Bile duct (tissue), 1 donor: Measurements from ENCODE around the gene H1-0.

DNA sequence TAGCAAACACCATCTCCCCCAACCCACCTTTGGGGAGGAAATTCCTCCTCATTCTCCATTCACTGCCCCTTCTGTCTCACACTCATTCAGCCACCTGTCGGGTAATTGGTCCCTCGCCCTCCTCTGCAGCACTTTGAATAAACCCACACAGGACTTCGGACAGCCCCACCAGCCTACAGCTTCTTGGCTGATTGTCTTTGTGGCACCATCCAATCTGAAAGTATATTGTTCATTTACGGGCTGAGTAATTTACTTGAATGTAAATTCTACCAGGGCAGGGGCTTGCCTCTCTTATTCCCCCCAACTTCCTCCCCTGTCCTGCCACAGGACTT is 7.4 kb upstream of the GGA1 start:
- PRO-cap = no peak

GRCh38 chr22:37607516-37607831 is 1.2 kb upstream of the GGA1 start:
- PRO-cap = no peak

GRCh38 chr22:37658804-37659534 is 446 bp downstream of the PDXP start:
- PRO-cap = no peak

GRCh38 chr22:37739035-37739909 is 42.4 kb downstream of the TRIOBP start:
- PRO-cap = no peak

- PRO-cap = no peak
These were observed 53.0 kb downstream of the TRIOBP start for GRCh38 chr22:37749645-37750499.

DNA sequence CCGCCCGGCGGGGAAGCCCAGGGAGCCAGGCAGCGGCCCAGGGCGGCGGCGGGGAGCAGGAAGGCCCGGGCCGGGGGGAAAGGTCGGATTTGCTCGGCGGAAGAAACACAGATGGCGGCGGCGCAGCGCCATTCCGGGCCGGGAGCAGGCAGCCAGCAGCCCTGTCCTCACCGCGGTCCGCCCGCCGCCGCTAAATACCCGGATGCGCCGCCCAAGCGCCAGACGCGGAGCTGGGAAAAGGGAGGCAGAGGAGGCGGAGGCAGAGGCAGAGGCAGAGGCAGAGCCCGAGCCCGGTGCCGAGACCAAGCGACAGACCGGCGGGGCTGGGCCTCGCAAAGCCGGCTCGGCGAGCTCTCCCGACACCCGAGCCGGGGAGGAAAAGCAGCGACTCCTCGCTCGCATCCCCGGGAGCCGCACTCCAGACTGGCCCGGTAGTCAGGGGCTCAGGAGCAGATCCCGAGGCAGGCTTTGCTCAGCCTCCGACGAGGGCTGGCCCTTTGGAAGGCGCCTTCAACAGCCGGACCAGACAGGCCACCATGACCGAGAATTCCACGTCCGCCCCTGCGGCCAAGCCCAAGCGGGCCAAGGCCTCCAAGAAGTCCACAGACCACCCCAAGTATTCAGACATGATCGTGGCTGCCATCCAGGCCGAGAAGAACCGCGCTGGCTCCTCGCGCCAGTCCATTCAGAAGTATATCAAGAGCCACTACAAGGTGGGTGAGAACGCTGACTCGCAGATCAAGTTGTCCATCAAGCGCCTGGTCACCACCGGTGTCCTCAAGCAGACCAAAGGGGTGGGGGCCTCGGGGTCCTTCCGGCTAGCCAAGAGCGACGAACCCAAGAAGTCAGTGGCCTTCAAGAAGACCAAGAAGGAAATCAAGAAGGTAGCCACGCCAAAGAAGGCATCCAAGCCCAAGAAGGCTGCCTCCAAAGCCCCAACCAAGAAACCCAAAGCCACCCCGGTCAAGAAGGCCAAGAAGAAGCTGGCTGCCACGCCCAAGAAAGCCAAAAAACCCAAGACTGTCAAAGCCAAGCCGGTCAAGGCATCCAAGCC is at the start of gene H1-0:
Gene H1-0 (plus strand): TSS at position 221 of the 1,054 bp plus-strand sequence.
- PRO-cap = bidirectional peak, plus-strand start at position 221 of the sequence, minus-strand start at position 195 of the sequence

GRCh38 chr22:37849934-37850210 is 653 bp downstream of the EIF3L start:
- PRO-cap = no peak

DNA sequence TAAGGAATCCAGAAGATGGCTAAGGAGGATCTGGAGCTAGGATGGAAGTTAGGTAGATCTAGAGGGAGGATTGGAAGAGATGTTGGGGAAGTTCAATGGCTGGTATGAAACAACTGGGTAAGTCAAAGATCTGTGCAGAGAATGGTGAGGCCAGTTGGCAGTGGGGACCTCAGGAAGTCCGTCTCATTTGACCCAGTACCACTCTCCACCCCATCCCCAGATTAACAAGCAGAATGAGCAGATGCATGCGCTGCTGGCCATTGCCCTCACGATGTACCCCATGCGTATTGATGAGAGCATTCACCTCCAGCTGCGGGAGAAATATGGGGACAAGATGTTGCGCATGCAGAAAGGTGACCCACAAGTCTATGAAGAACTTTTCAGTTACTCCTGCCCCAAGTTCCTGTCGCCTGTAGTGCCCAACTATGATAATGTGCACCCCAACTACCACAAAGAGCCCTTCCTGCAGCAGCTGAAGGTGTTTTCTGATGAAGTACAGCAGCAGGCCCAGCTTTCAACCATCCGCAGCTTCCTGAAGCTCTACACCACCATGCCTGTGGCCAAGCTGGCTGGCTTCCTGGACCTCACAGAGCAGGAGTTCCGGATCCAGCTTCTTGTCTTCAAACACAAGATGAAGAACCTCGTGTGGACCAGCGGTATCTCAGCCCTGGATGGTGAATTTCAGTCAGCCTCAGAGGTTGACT is 28.4 kb downstream of the EIF3L start:
- PRO-cap = no peak

DNA sequence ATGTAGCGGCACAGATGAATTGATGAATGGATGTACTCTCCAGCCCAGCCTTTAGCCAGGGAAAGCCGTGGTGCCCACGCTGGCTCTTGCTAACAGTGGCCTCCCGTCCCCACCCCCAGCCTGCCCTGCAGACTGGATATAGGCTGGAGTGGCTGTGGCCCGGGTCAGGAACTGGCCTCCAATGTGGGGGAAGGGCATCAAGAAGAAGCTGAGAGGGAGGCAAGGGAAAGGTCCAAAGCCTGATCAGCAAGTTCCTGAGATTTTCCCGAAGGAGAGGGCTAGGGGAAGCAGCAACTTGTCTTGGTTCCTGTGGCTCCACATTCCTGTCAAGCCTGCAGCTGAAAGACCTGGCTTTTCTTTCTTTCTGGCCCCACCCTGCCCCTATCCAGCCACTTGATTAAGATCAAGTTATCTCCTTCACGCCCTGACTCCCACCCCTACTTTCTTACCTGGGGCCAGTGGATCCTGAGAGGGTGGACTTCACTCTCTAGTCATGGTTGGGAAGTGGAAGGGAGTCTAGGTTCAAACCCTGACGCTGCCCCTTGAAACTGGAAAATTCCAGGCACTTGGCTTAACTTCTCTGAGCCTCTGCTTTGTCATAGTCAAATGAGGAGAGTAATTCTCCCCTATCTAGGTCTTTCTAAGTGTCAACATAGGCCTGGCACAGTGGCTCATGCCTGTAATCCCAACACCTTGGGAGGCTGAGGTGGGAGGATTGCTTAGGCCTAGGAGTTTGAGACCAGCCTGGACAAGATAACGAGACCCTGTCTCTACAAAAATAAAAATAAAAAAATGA is 10.9 kb upstream of the MICALL1 start:
- PRO-cap = no peak

DNA sequence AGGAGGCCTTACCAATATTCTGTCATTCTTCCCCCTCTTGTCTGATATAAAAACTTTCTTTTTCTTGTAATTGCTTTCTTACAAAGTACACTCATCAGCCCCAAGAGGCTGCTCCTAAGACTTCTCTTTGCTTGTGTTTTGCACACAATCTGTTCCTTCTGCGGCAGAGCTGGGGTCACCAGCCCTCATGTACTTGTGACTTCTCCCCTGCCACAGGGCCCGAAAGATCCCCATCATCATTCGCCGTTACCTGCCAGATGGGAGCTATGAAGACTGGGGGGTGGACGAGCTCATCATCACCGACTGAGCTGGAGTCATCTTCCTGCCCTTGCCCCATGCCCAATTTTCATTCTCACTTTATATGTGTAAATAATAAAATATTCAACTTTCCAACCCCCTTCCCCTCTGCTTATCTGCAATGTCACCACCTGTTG is 13.9 kb downstream of the POLR2F start:
- PRO-cap = no peak

DNA sequence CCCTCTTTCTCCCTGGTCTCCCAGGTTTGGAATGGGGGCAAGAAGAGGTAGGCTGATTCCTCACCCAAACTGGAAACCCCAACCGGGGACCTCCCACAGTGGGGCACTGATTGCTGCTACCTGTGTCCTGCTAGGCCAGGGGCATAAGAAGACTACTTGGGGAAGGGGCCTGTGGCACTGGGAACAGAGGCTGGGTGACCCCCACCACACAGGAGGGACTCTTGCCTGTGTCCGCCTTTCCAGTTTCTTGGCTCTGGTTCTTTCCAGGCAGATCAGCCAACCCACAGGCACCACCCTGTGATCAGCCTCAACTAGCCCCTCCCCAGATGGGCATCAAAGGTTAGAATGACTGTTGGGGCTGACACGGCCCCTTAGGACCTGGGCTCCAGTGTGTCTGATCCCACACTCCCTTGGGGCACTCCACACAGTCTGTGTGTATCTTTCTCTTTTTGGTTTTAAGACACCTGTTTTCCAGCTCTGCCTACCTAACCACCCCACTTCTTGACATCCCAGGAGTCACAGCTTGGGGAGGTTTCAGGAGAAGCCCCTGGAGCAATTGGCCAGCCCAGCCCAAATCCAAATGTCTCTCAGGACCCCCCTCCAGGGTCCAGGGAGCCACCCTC is 3.5 kb downstream of the SOX10 start:
- PRO-cap = no peak

DNA sequence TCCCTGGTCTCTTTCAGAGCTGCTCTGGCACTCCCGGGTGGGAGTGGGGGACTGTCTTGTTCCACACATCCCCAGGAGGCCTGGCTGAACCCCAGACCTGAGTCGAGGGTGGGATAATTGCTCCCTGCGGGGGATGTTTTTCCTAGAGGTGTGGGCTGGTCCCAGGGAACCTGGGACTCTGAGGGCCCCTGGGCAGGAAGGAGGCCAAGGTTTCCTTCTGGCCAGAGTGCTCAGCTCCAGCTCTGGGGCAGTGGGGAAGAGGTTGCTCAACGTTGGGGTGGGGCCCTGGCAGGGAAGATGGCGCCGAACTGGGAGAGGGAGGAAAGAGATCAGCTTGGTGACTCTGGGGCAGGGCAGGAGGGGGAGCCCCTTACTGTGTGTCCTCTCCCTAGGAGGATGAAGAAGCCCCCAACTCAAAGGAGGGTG is 2.0 kb downstream of the SOX10 start:
- PRO-cap = no peak

- PRO-cap = bidirectional peak, plus-strand start at chr22:38172319, minus-strand start at chr22:38172031
These were observed 9.5 kb downstream of the PLA2G6 start for GRCh38 chr22:38171843-38172848.

- PRO-cap = no peak
These were observed 9.9 kb upstream of the MAFF start for GRCh38 chr22:38191833-38192290.

GRCh38 chr22:38213783-38214129 is 12.0 kb downstream of the MAFF start:
- PRO-cap = no peak

DNA sequence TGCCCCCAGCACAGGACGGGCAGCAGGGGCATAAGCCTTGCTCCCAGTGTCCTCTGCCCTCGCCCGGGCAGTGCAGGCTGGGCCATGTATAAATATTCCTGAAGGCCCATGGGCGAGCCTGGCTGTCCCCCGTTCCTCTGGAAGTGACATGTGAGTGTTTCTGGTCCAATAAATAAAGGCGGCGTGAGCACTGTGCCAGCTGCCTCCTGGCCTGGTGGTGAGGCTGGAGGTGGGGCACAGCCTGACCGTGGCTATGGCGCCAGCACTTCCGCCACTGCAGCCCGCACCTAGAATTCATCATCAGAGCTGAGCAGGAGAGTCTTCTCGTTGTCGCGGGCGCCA is 19.4 kb downstream of the MAFF start:
- PRO-cap = bidirectional peak, plus-strand start at position 237 of the sequence, minus-strand start at position 145 of the sequence

DNA sequence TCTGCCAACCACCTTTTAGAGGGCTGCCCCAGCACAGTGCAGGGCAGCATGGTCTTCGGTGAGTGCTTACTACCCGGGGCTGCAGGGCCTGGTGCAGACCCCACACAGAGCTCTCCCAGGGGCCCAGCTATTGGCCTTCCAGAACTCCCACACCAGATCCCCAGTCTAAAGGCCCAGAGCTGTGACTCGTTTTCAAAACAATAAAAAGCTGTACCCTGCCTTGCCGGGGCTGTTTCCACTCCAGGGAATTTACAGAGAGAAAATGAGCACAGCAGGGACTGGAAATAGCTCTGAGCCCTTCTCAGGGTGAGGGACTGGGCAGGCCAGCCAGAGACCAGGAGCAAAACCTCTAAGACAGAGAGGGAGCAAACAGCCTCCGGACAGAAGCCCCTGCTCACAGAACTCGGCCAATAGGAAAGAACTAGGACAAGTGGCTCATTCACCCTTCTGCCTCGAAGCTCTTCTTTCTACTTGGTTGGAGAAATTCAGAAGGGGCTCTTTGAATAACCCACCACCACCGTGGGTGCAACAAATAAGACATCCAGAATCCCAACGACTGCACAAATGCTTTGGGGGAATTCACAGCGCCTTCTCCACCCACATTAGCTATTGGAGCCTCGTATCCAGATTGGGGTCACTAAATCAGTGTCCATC is 2.1 kb downstream of the TMEM184B start:
- PRO-cap = no peak

DNA sequence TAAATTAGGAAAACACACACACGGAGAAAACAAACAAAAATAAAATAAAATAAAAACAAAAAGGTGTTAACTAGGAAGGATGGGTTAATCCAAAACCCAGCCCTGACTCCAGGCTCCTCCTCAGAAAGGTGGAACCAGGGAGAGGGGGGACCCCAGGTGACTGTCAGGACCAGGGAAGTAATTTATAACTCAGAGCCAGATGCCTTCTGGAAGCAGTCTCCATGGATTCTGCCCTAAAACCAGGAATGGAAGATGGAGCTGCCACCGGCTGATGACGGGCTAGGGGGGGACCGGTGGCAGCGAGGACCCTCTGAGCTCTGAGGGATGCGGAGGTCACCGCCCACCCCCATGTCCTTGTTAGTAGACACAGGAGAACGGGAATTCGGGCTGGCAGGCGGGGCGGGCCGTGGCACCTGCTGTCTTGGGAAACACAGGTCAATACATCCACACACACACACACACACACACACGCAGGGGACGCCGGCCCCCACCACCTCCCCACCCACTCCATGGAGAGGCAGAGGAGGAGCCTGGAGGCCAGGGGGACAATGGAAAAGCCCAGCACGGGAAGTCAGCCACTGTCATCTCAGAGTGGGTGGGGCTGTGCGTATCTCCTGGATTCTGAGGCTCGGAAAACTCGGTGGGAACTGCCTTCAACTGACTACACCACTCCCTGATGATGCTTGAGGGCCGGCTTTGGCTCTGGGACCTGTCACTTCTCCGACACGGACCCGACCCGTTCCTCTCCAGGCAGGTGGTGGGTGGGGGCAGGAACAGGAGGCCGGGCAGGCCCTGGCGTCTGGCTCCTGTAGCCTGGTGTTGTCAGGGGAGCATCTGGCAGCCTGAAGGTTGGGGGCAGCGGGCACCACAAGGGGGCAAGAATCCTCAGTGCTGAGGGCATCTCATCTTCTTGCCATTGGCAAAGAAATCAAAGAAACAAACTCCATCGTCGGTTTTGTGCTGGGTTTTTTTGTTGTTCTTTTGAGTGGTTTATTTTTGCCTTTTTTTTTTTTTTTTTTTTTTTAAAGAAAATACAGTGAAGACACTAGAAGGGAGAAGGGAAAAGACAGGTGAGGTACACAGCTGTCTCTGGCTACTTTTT is 18.4 kb upstream of the TMEM184B start:
- PRO-cap = no peak

GRCh38 chr22:38302784-38303267 is 14.4 kb downstream of the CSNK1E start:
- PRO-cap = no peak

DNA sequence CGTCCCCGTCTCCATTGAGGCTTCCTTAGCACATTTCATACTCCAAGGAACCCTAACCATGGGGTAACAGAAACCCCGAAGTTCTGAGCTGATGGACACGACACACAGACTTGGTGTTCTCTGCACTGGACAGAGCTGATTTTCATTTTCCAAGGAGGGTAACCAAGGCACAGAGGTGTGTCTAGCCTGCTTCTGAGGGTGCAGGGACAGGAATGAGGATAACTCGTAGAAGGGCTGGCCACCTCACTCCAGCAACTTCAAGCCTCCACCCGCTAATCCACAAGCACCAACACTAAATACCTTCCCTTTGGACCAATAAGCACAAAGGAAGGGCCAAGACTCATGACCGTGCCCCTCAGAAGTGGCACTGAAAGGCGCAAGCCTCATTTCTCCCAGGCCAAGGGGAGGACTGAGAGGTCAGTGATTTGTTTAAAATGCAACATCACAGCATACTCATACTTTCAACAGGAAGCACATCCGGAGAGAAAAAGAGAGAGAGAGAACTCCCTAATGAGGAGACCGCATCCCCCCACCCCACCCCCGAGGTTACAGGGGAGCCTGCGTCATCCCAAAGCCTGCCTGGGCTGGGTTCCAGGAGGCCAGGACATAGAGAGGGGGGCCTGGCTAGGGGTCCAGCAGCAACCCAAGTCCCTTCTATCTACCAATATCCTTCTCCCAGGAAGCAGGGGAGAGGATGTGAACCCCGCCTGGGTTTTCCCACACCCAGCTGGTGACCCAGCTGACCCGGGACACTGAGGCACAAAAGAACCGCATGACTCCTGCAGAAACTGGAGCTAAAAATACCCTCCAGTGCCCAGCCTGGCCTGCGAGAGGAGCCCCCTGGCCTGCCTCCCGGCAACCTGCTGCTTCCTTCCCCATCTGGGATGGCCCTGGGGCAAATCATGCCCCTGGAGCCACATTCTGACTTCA is 3.9 kb downstream of the CSNK1E start:
- PRO-cap = unidirectional peak, plus-strand start at position 607 of the sequence